ENCODE data around the genes GDPD2, SNX12, GCNA, FAM236C, CDX4 and MAGEE2.

- PRO-cap = no peak
- RAMPAGE, long total RNA, 3 experiments = no peak in any of the 3 experiments
These were observed 2.3 kb downstream of the P2RY4 start for GRCh38 chrX:70257476-70258379.

DNA sequence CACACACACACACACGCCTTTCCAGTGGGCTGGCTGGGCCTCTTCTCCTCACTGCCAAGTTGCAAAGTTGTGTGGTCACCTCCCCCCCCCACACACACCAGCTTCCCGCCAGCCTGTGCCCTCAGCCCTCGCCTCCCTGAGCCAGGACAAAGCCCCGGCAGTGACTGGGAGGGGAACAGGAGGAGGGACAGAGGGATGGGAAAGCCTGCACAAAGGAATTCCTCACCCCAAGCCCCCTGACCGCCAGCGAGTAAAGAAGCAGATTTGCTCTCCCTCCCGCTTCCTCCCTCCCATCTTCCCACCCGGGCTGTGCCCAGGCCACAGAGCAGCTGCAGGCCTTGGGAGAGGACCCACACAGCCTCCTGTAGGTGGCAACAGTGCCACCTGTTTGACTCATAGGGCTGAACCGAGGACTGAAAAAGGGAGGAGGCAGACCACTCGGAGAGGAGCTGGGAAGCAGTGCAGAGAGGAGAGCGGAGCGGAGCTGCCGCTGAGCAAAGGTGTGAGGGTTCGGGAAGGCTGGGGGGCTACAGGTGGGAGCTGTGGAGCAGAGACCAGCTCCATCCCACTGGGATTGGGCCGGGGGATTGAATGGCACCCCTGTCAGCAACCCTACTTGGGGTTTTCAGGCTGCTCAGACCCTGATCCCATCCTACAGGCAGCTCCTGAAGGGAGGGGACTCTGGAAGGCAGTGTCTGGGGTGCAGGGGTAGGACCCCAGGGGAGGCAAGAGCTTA, at the start of gene GDPD2:
TSS of gene GDPD2 (plus strand) at position 432 of the 736 bp plus-strand sequence.
- PRO-cap = no peak
- RAMPAGE, long total RNA, 3 experiments = no peak in any of the 3 experiments

DNA sequence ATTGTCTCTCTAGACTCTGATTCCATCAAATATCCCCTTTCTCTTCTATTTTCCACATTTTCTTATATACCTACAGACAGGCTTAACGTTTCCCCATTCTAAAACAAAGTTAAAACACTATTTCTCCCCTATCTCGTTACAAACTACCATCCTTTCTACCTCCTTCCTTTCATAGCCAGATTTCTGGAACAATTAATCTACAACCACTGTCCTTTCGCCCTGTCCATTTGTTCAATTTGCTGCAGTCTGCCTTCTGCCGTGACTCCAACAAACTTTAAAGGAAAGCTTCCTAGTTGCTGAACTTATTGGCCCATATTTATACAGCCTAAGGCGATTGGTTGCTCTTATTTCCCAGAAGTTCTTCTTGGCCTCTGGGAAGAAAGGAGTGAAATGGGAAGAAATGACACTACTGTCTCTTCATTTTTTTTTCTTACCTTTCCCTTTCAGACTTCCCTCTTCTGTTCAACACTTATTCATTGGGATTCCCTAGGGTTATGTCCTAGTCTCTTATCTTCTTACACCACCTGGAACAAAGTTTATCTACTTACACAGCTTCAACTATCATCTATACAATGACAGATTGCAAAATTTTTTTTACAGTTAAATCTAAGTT, 68.2 kb downstream of the SNX12 start:
- PRO-cap = no peak
- RAMPAGE, long total RNA, 3 experiments = no peak in any of the 3 experiments

- PRO-cap = no peak
- RAMPAGE, long total RNA, 3 experiments = no peak in any of the 3 experiments
These were observed 47.9 kb downstream of the SNX12 start for GRCh38 chrX:71020146-71020711.

- PRO-cap = unidirectional peak, minus-strand start at chrX:71068134; bidirectional peak, plus-strand start at chrX:71068678, minus-strand start at chrX:71068396
- RAMPAGE, long total RNA, 3 experiments = start-site peak on the minus strand in 3 of 3 experiments, at chrX:71068330-71068440 at its widest, 73 to 128 reads per replicate
These were observed at the start of gene SNX12 for GRCh38 chrX:71067631-71068601. TSS of gene SNX12 (minus strand) at chrX:71068334.

GRCh38 chrX:71217264-71217894, 5.6 kb upstream of the GJB1 start:
- PRO-cap = no peak
- RAMPAGE, long total RNA, 3 experiments = no peak in any of the 3 experiments

DNA sequence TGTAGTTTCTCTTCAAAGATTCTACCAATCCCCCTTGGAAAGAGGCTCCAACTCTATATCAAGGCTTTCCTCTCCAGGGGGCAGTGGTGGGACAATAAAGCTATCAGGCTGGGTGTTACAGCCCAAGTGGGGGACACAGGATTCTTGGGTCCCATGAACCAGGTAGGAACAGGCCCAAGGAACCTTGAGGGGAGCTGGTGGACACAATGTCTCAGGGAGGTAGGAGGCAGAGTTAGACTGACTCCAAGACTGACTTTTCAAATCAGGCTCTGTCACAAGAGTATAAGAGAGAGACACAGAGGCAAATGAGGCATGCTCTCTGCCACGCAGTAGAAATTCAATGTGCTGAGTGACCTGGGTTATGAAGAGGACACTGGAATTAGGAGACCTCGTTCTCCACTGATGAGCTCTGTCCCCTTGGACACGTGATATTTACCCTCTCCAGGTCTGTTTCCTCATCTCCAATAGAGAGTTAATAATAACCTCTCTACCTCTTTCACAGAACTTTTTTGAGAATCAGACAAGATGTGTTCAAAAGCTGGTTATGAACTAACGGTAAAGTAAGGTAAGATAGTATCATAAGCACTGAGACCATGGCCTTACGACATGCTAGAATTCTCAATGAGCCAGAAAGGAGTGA, 4.6 kb downstream of the GJB1 start:
- PRO-cap = no peak
- RAMPAGE, long total RNA, 3 experiments = no peak in any of the 3 experiments

GRCh38 chrX:71577754-71578568, at the start of gene GCNA:
TSS of gene GCNA (plus strand) at chrX:71578437.
- PRO-cap = no peak
- RAMPAGE, long total RNA, 3 experiments = no peak in any of the 3 experiments

DNA sequence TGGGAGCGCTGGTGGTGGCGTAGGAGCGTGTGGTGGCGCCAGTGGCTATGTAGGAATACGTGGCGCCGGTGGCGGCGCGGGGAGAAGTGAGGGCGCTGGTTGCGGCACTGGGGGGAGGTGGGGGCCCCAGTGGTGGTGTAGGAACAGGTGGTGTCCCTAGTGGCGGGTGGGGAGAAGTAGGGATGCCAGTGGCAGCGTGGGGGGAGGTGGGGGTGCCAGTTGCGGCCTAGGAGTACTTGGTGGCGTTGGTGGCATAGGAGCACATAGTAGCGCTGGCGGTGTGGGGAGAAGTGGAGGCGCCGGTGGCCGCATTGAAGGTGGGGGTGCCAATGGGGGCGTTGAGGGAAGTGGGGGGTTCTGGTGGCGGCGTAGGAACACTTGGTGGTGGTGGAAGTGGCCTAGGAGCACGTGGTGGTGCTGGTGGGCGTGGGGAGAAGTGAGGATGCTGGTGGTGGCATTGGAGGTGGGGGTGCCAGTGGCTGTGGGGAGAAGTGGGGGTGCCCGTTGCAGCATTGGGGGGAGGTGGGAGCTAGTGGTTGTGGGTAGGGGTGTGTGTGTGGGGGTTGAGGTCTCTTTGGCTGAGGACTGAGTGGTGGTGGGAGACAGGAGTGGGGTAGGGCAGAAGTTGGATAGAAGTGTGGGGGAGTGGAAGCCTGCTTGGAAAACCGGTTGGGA, 970 bp downstream of the GCNA start:
- PRO-cap = no peak
- RAMPAGE, long total RNA, 3 experiments = no peak in any of the 3 experiments

- PRO-cap = no peak
- RAMPAGE, long total RNA, 3 experiments = start-site peak on the plus strand in 3 of 3 experiments, at chrX:71697161-71697245 at its widest, 17 to 40 reads per replicate
These were observed 21.1 kb downstream of the CXorf49 start for GRCh38 chrX:71696900-71697392.

- PRO-cap = no peak
- RAMPAGE, long total RNA, 3 experiments = no peak in any of the 3 experiments
These were observed 31.1 kb downstream of the NHSL2 start for GRCh38 chrX:71941760-71942160.

DNA sequence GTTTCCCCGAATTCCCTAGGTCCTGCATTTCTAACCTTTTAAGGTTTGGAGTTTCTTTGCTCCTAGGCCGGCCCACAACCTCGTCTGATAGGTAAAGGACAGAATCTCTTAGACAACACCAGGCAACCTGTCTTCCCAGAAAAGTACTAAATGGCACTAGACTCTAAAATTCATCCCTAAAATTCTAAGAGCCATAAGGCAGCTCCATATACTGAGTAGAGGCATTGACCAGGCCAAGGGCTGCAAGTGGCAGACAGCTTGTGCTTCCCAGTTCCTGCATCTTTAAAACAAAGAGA, 135.4 kb downstream of the NHSL2 start:
- PRO-cap = no peak
- RAMPAGE, long total RNA, 3 experiments = no peak in any of the 3 experiments

DNA sequence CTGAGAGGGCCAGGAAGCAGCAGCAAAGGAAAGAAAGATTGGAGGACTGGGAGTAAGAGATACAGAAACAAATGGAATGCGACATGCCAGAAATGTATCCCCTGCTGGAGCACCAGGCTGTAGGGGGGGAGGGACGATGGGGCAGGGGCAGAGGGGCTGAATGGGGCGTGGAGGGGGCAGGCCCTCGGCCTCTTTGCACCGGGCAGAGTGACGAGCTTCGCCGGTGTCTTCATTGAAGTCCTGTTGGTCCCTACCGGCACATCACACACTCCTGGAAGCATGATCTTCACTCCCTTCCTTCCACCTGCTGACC, at the start of gene FAM236C:
TSS of gene FAM236C (plus strand) at position 180 of the 313 bp plus-strand sequence.
- PRO-cap = no peak
- RAMPAGE, long total RNA, 3 experiments = no peak in any of the 3 experiments

GRCh38 chrX:73446823-73447304, at the start of gene CDX4:
TSS of gene CDX4 (plus strand) at chrX:73447053.
- PRO-cap = no peak
- RAMPAGE, long total RNA, 3 experiments = no peak in any of the 3 experiments

- PRO-cap = no peak
- RAMPAGE, long total RNA, 3 experiments = start-site peak on the minus strand in 1 of 3 experiments, at chrX:73833247-73833317 at its widest, 69 reads per replicate
These were observed 270.1 kb downstream of the CHIC1 start for GRCh38 chrX:73833015-73833658.

DNA sequence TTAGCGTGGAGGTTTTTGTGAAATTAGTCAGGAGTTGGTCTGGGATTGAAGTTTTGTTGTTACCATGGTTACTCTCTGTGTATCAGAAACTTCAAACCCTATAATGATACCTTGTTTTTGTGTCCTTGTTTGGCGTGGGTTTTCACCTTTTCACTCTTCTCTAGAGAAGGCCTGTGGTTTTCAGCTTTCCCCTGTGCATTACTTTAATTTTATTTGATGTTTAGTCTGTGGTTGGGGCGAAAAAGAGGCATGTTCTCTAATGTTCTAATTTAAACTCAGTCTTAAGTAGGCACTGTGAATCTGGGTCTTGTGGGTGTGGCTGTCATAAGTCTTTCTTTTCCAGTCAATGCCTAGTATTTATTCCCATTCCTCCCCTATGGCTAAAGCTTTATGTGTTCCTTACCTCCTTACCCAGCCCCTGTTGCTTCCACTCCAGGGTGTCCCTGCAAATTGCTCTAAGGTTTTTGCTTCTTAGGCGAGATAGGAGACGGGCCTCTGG, 326.4 kb upstream of the ZCCHC13 start:
- PRO-cap = no peak
- RAMPAGE, long total RNA, 3 experiments = no peak in any of the 3 experiments

DNA sequence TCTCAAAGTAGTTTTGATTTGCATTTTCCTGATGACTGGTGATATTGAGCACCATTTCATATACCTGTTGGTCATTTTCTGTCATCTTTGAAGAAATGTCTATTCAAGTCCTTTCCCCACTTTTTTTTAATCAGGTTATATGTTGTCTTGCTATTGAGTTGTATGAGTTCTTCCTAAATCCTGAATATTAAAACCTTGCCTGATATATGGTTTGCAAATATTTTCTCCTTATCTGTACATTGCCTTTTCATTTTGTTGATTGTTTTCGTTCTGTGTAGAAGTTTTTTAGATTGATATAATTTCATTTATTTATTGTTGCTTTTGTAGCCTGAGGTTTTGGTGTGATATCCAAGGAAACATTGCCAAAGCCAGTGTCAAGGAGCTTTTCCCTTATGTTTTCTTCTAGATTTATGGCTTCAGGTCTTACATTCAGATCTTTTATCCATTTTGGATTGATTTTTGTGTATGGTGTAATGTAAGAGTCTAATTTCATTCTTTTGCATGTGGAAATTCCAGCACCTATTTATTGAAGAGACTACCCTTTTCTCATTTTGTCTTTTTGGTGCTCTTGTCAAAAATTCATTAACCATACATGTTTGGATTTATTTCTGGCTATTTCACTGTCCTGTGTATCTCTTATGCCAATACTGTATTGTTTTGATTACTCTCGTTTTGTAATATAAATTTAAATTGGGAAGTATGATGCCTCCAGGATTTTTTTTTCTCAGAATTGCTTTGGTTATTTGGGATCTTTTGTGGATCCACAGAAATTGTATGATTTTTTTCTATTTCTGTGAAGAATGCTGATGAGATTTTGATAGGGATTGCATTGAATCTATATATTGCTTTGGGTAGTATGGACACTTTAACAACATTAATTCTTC, 106.5 kb upstream of the ZCCHC13 start:
- PRO-cap = no peak
- RAMPAGE, long total RNA, 3 experiments = no peak in any of the 3 experiments

DNA sequence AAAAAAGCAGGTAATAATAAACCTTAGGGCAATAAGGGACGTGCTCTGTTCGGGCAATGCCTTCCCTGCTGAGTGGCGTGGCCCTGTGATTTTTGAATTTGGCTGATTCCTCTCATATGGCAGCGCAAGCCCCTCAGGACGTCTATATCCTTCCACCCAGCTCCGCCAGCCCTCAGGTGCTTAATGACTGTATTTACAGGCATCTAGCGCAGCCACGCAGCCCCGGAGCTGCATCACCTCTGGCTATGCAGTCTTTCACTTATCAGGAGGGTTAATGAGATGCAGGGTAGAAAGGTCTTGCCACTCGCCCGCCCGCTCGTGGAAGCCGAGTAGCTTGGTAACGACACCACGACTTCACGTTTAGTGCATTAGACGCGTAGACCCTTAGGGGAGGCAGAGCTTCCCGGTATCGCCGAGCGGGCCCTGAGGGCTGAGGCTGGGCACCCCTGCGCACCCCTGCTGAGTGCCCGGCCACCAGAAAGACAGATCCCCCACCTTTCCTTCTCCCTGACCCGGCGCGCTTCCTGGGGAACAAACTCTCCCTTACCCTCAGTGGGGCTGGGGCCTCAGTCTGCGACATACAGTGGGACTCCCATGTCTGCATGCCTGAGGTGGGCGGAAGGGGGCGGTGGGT, 1.4 kb upstream of the SLC16A2 start:
- PRO-cap = no peak
- RAMPAGE, long total RNA, 3 experiments = no peak in any of the 3 experiments

GRCh38 chrX:75746793-75747474, 38.1 kb downstream of the MAGEE2 start:
- PRO-cap = unidirectional peak, minus-strand start at chrX:75747131
- RAMPAGE, long total RNA, 3 experiments = no peak in any of the 3 experiments

DNA sequence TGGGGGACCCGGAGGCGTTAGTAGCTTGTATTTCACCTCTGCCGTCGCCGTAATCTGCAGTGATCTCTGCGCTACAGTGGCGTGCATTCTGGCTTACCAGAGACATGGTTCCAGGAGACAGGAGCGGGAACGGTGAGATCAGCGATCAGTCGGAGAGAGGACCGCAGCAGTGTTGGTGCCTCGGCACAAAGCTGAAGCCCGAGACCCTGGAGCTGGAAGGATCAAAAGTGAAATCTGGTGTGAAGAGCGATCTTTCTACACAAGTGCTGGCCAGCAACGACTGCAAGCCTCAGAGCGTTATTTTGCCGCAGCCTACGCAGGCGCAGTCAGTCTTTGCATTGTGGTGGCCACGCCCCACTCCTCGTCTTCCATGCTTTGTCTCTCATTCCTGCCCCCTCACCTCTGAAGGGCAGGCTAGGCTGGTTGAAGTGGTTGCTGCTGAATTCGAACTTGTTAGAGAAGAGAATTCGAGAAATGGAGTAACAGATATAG, at the start of gene MAGEE2:
TSS of gene MAGEE2 (minus strand) at position 309 of the 492 bp plus-strand sequence.
- PRO-cap = no peak
- RAMPAGE, long total RNA, 3 experiments = no peak in any of the 3 experiments

Data from tibial nerve (tissue), 3 donors.